ENCODE data around the gene L2HGDH.

DNA sequence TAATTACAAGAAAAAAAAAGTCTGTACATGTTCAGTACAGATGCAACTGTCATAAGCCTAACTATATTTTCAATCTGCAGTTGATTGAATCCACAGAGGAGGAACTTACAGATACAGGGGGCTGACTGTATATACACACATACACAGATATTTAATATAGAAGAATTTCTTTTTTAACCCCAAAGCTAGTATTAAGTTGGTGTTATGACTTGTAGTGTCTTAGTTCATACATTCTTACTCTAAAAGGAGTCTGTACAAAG, 23.3 kb upstream of the KLHDC2 start:
- PRO-cap, 2 experiments = no peak in any of the 2 experiments

DNA sequence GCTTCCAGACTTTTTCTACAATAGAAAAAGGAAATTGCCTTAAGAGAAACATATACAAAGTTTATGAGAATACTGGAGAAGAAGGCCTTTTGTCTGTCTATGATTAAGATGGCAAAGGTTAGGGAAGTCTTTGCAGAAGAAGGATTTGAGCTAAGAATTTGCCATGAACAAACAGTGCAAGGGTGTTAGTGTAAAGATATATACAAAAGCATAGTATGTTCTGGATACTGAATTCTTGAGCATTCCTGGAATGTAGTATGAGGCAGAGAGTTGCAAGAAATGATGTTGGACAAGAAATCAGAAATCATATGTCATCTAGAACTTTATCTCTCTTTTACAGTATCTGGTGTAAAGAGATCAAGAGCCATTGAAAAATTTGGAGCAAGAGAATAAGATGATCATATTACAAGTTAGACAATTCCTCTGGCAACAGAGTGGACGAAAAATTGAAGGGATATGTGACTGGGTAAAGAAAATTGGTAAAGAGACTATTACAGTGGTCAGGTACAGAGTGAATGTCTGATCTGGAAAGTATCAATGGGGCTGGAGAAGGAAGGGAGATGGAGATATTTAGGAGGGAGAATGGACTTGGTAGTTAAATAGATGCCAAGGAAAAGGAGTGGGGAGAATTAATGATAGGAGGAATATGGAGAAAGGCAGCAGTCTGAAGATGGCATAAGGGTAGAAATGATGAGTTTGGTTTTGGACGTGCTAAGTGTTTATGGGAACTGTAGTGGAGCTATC, 22.3 kb upstream of the KLHDC2 start:
- PRO-cap, 2 experiments = no peak in any of the 2 experiments

GRCh38 chr14:49767252-49767847, 603 bp upstream of the KLHDC2 start:
- PRO-cap, 2 experiments = peak in 1 of 2 experiments; most common plus-strand start chr14:49767541 (in 1); most common minus-strand start chr14:49767517 (in 1)

DNA sequence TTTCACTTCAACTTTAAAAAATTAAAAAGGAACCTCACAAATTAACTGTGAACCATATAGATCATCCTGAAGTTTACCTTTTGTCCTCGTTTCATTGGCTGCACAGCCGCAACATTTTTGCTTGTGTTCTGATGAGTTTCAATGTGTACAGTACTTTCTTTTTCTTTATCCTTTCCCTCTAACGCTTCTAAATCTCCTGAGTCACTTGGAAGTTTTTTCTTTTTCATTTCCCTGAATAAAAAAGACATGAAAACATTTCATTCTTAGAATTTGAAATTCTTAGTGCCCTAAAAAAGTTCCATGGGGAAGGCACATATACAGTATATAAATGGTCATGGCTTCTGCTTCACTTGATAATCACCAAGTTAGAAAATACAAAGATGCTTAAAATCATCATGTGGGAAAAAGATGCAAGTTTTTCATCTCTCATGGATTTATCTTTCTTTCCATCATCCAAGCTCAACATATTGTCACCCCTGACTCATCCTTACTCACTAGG, 27.8 kb downstream of the KLHDC2 start:
- PRO-cap, 2 experiments = no peak in any of the 2 experiments

DNA sequence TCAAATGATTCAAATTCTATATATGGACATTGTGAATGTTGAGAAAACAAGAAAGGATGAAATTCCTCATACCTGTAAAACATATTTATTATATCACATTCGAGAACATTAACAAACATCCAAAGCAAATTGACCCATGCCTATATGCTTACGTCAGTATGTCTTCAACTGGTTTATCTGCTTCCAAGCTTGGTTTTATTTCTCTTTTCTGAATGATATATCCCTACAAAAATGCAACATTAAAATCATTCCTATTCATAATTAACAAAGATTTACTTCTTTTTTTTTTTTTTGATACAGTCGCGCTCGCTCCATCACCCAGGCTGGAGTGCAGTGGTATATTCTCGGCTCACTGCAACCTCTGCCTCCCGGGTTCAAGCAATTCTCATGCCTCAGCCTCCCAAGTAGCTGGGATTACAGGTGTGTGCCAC, 20.5 kb downstream of the NEMF start:
- PRO-cap, 2 experiments = no peak in any of the 2 experiments

- PRO-cap, 2 experiments = no peak in any of the 2 experiments
Measured at GRCh38 chr14:49851695-49852158, 861 bp downstream of the NEMF start.

DNA sequence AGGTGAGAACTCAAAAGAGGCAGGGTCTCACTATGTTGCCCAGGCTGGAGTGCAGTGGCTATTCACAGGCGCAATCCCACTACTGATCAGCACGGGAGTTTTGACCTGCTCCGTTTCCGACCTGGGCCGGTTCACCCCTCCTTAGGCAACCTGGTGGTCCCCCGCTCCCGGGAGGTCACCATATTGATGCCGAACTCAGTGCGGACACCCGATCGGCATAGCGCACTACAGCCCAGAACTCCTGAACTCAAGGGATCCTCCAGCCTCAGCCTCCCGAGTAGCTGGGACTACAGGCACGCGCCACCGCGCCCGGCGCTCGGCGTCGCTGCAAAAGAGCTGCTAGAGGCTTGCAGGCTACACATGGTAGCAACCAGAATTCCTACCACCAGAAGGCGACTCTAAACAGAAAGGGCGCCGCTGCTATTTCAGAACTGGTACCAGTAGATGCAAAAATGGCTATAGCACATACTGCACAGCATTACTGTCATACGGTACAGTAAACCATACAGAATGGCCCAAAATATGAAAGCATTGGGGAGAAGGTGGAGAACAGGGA, 1.1 kb upstream of the NEMF start:
- PRO-cap, 2 experiments = peak in 1 of 2 experiments; most common minus-strand start position 333 of the sequence (in 1)

- PRO-cap, 2 experiments = peak in 1 of 2 experiments; most common minus-strand start chr14:49971302 (in 1)
Measured at GRCh38 chr14:49971224-49971923, 78.5 kb downstream of the ARF6 start.

DNA sequence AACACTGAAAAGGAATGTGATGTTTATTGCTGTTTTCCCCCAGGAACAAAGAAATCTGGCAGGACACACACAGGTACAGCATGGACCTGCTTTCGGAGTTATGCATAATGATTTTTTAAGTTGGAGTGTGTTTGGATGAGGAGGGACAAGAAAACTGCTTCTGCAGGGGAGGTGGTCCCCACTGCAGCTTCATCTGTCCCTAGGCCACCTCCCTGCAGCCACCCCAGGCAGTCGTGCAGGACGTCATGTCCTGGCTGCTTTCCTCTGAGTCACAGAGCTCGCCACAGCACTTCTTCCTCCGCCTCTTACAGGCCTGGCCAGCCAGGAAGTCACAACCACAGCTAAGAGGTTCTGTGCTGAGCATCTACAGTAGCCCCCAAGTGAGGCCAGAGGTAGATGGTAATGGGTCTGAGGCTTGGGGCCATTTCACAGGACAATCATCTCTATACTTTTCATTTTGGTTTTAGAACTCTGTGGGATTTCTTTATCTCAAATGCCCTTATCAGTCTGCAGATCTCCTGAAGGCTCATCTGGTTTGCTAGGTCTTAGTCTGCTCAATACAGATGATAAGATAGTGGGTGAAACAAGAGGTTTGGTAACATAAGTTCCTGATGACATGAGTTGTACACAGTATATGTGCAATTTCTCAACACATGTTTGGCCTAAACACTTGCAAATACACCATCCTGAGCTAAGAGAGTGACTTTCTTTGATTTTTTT, 106.3 kb downstream of the ARF6 start:
- PRO-cap, 2 experiments = peak in 2 of 2 experiments; most common plus-strand start position 320 of the sequence (in 2); most common minus-strand start position 195 of the sequence (in 2)

- PRO-cap, 2 experiments = no peak in any of the 2 experiments
Measured at GRCh38 chr14:50023451-50024161, 92.8 kb downstream of the VCPKMT start.

DNA sequence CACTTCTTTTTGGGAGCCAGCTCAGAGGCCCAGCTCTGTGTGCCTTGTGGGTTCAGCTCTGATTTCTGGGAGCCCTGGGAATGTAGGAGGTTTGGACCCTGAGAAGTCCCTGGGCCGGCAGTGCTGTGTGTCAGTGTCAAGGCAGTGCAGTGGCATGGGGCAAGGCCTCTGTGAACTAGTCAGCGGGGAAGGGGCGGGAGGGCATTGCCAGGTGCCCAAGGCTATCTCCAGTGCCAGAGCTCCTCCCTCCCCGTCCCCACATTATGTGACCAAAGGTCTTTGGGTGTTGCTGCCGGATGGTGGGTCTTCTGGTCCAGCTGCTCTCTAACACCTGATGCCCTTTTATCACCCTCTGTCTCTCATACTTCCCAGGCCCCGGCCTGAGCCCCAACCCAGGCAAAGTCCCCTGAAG, 54.2 kb downstream of the VCPKMT start:
- PRO-cap, 2 experiments = peak in 1 of 2 experiments; most common plus-strand start position 272 of the sequence (in 1); most common minus-strand start position 151 of the sequence (in 1)

GRCh38 chr14:50311468-50312436, at the start of gene L2HGDH:
TSS of gene L2HGDH (minus strand) at chr14:50312229.
- PRO-cap, 2 experiments = peak in 2 of 2 experiments; most common plus-strand start chr14:50312321 (in 1); most common minus-strand start chr14:50312226 (in 2)

DNA sequence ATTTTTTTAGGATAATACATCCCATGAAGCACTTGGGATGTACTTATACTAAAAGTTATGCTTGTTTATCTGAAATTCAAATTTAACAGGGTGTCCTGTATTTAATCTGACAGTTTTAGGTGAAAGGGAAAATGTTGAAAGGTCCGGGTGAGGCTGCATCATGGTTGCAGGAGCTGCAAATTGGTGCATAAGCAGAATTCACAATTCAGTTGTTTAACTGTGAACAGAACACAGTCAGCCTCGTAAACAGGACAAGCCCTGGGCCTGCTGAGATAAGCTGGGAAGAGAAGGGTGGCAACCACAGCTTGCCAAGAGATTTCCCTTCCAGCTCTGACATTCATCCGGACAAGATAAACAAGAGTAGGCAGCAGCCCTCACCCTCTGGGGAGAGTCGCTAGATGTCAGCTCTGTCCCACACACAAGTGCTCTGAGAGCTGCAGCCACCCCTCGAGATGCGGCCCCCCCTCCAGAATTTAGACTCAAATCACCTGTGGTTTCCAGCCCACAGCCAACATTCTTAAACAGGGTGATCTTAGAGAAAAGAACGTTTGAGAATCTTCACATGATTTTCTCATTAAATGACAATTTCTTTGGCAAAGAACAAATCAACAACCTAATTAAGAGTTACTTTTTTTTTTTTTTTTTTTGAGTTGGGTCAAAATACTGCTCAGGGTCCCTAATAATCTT, 30.5 kb downstream of the DMAC2L start:
- PRO-cap, 2 experiments = no peak in any of the 2 experiments

GRCh38 chr14:50345529-50346591, 33.7 kb downstream of the DMAC2L start:
- PRO-cap, 2 experiments = no peak in any of the 2 experiments

DNA sequence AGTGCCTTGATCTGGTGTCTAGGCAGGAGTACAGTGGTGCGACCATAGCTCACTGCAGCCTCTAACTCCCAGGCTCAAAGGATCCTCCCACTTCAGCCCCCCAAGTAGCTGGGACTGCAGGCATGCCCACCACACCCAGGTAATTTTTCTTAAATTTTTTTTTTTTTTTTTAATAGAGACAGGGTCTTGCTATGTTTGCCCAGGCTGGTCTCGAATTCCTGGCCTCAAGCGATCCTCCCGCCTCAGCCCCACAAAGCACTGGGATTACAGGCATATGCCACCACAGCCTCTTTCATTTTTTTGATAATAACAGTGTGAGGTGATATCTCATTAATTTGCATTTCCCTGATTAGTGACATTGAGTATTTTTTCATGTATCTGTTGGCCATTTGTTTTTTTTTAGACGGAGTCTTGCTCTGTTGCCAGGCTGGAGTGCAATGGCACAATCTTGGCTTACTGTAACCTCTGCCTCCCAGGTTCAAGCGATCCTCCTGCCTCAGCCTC, 18.3 kb upstream of the CDKL1 start:
- PRO-cap, 2 experiments = no peak in any of the 2 experiments

GRCh38 chr14:50418908-50419470, 22.3 kb upstream of the CDKL1 start:
- PRO-cap, 2 experiments = no peak in any of the 2 experiments

DNA sequence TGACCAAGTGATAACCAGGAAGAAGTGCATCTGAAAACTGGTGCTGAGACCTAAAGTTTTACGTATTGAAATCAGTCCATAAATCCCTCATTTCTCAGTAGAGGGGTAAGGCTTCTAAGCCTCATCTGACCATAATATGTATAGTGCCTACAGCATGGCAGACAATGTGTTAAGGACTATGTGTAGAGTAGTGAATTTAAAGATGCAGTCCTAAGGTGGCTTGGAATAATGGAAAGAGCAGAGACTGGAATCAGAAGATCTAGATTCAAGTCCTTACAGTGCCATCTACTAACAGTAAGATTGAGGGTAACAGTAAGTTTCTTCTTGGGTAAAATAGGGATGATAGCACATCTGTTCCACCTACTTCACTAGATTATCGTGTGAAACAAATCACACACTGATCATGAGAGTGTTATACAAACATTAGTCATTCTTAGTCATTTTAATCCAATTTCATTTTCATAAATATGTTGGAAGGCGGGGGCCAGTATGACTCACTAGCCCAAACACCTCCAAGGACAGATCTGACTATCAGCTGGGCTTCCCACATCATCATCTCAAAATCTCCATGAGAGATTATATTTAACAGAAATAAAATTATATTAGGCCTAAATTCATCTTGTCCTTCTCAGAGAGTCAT, 11.1 kb downstream of the MAP4K5 start:
- PRO-cap, 2 experiments = no peak in any of the 2 experiments

- PRO-cap, 2 experiments = peak in 1 of 2 experiments; most common minus-strand start chr14:50667881 (in 1)
Measured at GRCh38 chr14:50667804-50667890, 459 bp downstream of the SAV1 start.

DNA sequence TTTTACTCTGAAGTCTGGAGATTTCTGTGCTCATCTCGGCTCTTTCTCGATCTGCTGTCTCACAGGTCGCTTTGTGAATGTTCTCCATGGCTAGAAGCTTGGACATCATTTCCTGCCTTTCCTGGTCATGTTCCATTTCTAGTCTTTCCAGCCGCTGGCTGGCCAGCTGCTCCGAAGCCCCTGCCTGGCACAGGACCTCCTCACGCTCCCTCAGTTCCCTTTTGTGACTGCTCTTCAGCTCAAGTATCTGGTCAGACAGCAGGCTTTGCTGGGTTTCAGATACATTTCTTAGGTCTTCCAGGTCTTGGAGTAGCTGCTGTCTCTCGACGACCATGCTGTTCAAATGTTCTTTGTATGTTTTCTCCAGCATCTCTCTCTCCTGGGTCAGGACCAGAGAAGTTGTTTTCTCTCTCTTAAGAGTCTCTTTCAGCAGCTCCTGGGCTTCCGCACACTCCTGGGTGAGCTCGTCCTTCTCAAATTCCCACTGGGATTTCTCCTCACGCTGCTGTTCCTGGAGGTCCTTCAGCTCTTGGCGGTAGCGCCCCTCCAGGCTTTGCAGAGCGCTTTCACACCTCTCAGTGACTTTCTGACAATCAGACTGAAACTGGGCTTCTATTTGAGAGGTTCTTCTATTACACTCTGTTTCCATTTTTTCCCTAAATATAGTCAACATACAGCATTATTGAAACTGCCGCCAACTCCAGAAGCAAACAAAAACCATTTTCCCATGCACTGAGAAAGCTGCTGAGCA, 72.8 kb downstream of the NIN start:
- PRO-cap, 2 experiments = no peak in any of the 2 experiments

DNA sequence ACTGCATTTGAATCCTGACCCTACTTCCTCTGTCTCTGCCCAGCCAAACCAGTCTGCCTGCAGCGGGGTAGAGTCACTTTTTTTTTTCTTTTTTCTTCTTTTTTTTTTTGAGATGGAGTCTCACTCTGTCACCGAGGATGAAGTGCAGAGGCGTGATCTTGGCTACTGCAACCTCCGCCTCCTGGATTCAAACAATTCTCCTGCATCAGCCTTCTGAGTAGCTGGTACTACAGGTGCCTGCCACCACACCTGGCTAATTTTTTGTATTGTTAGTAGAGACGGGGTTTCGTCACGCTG, 27.2 kb downstream of the NIN start:
- PRO-cap, 2 experiments = no peak in any of the 2 experiments